Keratinocyte (primary cell): ENCODE measurements around a stretch of chr6.

GRCh38 chr6:160110045-160110874 is 11.4 kb upstream of the SLC22A1 start:
CAGE:
- cytosol, long polyA minus RNA = no peak
- cytosol, long polyA plus RNA = no peak
- long polyA plus RNA = no peak
- nucleus, long polyA minus RNA = no peak
- nucleus, long polyA plus RNA = no peak

GRCh38 chr6:160299928-160300358 is 41.3 kb upstream of the SLC22A2 start:
CAGE:
- cytosol, long polyA minus RNA = no peak
- cytosol, long polyA plus RNA = no peak
- long polyA plus RNA = no peak
- nucleus, long polyA minus RNA = no peak
- nucleus, long polyA plus RNA = no peak

DNA sequence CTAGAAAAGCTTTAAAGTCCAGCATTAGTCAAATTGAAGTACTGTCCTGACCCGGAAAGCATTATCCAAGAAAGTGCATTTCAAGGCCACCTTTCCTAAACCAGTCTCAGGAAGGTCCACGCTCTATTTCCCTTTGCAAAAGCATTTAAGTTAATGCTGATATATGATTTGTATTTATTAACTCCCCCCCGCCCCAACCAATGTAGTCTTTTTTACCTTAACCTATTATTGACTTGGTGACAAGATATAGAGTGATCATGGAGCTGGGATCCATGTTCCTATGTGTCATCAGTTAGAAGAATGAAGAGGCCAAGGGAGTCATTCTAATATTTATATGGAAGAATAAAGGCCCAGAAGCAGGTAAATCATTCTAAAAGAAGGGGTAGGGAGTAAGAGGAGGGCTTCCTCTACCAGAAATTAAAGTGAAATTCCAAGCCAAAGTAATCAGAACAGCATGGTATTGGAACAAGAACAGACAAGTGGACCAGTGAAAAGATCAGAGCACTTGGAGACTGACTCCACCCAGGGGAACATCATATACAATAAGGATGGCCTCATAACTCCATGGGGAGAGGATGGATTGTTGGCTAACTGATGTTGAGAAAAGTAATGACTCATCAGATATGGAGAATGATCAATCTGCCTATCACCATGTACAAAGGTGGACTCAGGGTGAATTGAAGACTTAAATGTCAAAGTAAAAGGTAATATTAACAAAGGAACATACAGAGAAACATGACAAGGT is 12.6 kb downstream of the SLC22A3 start:
CAGE:
- cytosol, long polyA minus RNA = no peak
- cytosol, long polyA plus RNA = no peak
- long polyA plus RNA = no peak
- nucleus, long polyA minus RNA = no peak
- nucleus, long polyA plus RNA = no peak

GRCh38 chr6:160697592-160698438 is 4.2 kb upstream of the PLG start:
CAGE:
- cytosol, long polyA minus RNA = no peak
- cytosol, long polyA plus RNA = no peak
- long polyA plus RNA = no peak
- nucleus, long polyA minus RNA = no peak
- nucleus, long polyA plus RNA = no peak

DNA sequence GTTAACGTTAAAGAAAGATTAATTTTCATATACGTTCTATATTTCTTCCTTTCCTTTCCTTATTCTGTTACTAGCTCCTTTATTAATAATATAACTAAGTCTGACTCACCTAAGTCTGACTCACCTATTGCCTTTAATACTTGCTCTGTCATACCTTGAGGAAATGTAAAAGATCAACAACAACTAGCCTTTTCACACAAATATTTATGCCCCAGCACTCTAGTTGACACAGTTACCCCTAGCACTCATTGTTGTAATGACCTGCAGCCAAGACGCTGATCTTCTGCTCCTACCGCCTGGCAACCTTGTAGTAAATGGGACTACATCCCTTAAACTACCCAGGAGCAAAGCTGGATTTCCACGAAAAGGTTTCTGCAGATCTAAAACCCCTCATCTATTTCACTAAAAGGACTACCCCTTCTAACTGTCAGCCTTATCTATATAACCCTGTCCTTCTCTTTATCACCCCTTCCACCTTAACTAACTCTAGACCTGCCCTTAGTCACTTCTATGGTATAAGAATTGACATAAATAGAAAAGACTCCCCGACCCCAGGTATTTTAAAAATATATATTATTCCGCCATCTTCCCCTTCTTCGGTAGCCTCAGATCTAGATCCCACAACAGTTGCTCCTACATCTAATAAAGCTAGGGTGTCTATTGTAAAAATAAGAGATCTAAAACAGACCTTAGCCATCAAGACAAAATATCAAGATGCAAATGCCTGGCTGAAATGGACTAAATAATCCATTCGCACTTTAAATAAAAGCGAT is 90.1 kb downstream of the PLG start:
CAGE:
- cytosol, long polyA minus RNA = no peak
- cytosol, long polyA plus RNA = no peak
- long polyA plus RNA = no peak
- nucleus, long polyA minus RNA = no peak
- nucleus, long polyA plus RNA = no peak

CAGE:
- cytosol, long polyA minus RNA = no peak
- cytosol, long polyA plus RNA = no peak
- long polyA plus RNA = no peak
- nucleus, long polyA minus RNA = no peak
- nucleus, long polyA plus RNA = no peak
Measured at GRCh38 chr6:160926060-160926689, 65.4 kb upstream of the MAP3K4 start.

DNA sequence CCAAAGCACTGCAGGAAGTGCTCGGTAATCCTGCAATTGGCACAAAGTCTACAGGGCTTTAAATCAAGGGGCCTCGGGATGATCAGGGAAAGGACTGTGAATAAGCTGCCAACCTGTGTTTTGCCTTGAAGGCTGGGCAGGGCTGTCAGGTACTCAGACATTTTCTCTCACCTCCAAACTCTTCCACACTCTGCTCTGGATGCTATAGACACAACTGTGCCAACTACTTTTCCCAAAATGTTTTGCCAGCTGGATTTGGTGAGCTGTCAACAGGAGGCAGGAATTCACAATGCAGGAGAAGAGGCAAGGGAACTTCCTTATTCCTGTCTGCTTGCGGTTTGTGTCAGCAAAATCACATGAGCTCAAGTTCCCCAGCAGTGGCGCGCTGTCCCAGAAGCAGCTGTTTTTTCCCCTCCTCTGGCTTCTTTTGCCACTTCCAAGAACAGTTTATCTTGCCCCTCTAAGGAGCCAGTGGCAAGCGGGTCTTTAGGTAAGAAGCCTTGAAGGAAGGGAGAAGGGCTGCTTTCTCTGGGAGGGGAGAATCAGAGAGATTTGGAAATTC is 608.3 kb downstream of the PRKN start:
CAGE:
- cytosol, long polyA minus RNA = no peak
- cytosol, long polyA plus RNA = no peak
- long polyA plus RNA = no peak
- nucleus, long polyA minus RNA = no peak
- nucleus, long polyA plus RNA = no peak

GRCh38 chr6:163180934-163181609 is 233.4 kb upstream of the QKI start:
CAGE:
- cytosol, long polyA minus RNA = no peak
- cytosol, long polyA plus RNA = no peak
- long polyA plus RNA = no peak
- nucleus, long polyA minus RNA = no peak
- nucleus, long polyA plus RNA = no peak

GRCh38 chr6:163249616-163249948 is 164.9 kb upstream of the QKI start:
CAGE:
- cytosol, long polyA minus RNA = no peak
- cytosol, long polyA plus RNA = no peak
- long polyA plus RNA = no peak
- nucleus, long polyA minus RNA = no peak
- nucleus, long polyA plus RNA = no peak

GRCh38 chr6:163386484-163386932 is 28.0 kb upstream of the QKI start:
CAGE:
- cytosol, long polyA minus RNA = no peak
- cytosol, long polyA plus RNA = no peak
- long polyA plus RNA = no peak
- nucleus, long polyA minus RNA = no peak
- nucleus, long polyA plus RNA = no peak

DNA sequence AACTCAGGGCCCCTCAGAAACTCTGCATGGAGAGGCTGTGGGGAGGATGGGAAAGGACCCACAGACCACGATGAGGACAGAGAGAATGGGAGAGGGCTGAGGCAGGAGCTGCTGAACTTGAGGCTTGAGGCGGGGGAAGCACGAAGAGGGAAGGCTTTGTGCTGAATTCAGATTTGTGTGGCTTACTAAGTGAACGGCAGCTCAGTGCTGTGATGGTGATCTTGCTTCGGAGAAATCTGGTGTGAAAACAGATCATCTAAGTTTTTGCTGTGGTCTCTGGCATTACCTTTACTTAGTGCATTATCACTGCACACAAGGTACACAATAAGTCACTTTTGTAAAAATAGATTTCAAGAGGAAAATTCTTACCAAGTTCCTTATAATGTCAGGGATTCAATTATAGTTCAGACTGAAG is 10.9 kb upstream of the QKI start:
CAGE:
- cytosol, long polyA minus RNA = no peak
- cytosol, long polyA plus RNA = no peak
- long polyA plus RNA = no peak
- nucleus, long polyA minus RNA = no peak
- nucleus, long polyA plus RNA = no peak

DNA sequence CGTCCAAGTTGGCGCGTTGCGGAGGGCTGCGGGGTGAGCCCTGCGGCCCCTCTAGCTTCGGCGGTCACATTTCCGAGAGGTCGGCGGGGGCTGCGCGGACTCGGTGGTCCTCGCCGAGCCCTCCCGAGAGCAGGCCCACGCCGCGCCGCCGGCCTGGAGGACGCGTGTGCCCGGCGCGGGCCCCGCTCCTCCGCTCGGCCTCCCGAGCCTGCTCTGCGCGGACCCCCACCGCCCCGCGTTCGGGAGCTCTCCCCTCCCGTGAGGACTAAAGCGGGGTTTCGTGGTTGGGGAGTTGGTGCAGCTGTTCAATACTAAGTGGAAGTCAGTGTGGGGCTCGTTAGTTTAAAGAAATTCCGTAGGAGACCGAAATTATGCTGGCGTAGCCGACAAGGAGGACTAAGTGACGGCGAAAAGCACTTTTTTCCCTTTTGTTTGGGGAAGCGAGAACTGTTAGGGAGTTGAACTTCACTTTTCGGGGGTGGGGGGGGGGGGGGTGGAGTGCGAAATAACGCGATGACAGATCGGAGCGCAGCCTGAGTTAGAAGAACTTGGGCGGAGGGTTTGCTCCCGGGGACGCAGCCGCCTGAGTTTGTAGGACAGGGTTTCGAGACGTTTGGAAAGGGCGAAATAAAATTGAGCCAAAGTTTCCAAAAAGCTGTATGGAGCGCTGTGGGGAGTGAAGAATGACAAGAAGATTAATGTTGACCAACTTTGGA is 1.2 kb downstream of the QKI start:
CAGE:
- cytosol, long polyA minus RNA = no peak
- cytosol, long polyA plus RNA = no peak
- long polyA plus RNA = no peak
- nucleus, long polyA minus RNA = start-site peak on the plus strand centred at position 446 of the sequence, 223 bp wide, 16 reads
- nucleus, long polyA plus RNA = no peak

DNA sequence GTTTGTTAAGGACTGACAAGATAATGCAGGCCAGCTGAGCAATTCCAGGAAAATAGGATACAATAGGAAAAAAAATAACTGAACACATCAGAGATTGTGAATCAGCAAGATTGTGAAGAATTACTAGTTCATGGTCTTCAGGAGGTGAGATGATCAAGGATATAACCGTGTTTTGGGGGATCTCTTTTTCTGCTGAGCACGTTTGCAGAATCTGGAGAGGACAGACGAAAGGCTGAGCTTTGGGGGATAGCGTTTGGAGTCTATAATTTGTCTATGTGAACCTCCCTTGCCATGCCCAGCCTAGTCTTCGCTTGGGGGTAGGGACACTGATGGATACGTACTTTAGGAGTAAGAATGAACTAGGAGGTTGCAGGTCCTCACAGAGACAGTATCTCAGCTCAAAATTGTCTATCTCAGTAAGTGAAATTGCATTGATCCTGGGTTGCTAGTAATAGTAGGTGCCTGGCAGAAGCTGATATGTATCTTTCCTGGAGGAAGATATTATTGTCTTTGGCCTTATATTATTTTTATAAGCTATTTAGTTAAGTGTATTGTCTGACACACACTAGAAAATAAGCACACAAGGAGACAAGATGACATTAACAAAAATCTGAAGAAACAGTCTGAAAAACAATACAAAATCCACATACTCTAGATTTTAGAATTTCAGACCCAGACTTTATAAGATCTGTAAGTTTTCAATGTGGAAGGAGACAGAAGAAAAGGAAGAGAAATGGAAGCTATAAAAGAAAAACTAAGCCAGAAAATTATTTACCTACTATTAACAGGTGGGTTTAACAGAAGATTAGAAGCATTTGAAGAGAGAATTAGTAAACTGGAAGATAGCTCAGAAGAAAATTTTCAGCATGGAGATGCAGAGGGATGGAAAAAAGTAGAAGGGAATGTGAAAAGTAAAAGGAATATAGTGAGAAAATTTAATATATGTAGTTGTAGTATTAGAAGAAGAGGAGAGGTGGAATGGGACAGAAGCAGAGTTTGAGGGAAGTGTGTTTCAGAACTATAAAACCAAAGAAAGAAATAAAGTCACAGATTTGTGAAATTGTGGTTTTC is 55.8 kb downstream of the QKI start:
CAGE:
- cytosol, long polyA minus RNA = no peak
- cytosol, long polyA plus RNA = no peak
- long polyA plus RNA = no peak
- nucleus, long polyA minus RNA = start-site peak on the plus strand centred at position 717 of the sequence, 340 bp wide, 11 reads
- nucleus, long polyA plus RNA = no peak

DNA sequence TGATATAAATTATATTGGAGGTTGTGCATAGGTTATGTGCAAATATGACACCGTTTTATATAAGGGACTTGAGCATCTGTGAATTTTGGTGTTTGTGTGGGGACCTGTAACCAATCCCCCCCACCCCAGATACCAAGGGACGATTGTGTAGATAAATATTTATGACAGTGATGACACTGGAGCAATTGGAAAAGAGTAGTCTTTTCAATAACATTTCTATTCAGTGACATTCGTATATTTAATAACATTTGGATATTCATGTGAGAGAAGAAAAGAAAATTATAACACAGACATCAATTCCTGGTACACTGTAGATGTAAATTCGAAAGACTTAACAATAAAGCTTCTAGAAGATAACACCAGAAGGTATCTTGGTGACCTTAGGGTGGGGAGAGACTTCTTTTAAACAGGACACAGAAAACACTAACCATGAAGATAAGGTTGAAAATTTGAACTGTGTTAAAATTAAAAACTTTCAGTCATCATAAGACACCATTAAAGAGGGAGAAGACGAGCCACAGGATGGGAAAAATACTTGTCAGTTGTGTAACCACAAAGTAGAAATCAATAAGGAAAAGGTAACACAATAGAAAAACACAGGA is 61.0 kb downstream of the QKI start:
CAGE:
- cytosol, long polyA minus RNA = no peak
- cytosol, long polyA plus RNA = no peak
- long polyA plus RNA = no peak
- nucleus, long polyA minus RNA = no peak
- nucleus, long polyA plus RNA = no peak

DNA sequence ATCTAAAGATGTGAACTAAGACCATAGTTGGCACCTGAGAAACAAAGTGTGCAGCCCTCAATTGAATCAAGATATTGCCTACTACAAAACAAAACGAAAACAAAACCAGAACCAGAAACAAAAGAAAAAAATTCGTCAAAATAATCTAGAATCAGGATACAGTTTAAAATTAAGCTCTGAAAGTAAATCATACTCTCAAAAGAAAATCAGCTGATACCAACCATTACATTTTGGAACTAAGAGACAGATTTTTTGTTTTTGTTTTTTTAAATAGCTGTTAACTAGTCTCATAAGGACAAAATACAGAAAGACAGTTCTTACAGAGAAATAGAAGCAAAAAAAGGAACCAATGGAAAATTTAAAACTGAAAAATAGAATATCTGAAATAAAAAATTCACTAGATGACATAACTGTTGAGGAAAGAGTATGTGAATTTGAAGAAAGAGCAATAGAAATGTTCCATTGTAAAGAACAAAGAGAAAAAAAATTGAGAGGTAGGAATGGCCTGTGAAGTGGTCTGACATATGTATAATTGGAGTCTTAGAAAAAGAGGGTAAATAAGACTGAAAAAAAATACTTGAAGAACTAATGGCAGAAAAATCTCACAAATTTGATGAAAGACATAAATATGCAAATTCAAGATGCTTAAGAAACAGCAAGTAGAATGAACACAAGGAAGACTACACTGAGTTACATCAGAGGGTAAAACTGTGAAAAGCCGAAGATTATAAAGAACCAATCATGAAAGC is 93.3 kb downstream of the QKI start:
CAGE:
- cytosol, long polyA minus RNA = no peak
- cytosol, long polyA plus RNA = no peak
- long polyA plus RNA = no peak
- nucleus, long polyA minus RNA = no peak
- nucleus, long polyA plus RNA = no peak

DNA sequence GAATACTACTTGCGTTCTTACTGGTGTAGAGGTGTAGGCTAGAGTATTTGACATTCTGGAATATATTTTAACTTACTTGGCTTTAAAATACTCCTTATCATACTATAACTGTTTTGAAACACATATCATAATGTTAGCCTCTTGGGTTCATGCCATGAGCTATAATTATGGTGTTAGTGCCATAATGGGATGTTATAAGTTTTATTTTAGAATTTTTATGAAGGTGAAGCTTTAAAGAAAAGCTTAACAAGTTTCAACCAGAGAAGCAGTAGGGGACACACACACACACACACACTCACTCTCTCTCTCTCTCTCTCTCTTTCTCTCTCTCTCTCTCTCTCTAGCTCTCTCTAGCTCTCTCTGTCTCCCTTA is 102.2 kb downstream of the QKI start:
CAGE:
- cytosol, long polyA minus RNA = no peak
- cytosol, long polyA plus RNA = no peak
- long polyA plus RNA = no peak
- nucleus, long polyA minus RNA = no peak
- nucleus, long polyA plus RNA = no peak

GRCh38 chr6:163568561-163569903 is 154.5 kb downstream of the QKI start:
CAGE:
- cytosol, long polyA minus RNA = no peak
- cytosol, long polyA plus RNA = no peak
- long polyA plus RNA = no peak
- nucleus, long polyA minus RNA = no peak
- nucleus, long polyA plus RNA = no peak

CAGE:
- cytosol, long polyA minus RNA = no peak
- cytosol, long polyA plus RNA = no peak
- long polyA plus RNA = no peak
- nucleus, long polyA minus RNA = no peak
- nucleus, long polyA plus RNA = no peak
Measured at GRCh38 chr6:163837583-163838129, 423.1 kb downstream of the QKI start.

CAGE:
- cytosol, long polyA minus RNA = no peak
- cytosol, long polyA plus RNA = no peak
- long polyA plus RNA = no peak
- nucleus, long polyA minus RNA = no peak
- nucleus, long polyA plus RNA = no peak
Measured at GRCh38 chr6:164097911-164098353, 683.4 kb downstream of the QKI start.

DNA sequence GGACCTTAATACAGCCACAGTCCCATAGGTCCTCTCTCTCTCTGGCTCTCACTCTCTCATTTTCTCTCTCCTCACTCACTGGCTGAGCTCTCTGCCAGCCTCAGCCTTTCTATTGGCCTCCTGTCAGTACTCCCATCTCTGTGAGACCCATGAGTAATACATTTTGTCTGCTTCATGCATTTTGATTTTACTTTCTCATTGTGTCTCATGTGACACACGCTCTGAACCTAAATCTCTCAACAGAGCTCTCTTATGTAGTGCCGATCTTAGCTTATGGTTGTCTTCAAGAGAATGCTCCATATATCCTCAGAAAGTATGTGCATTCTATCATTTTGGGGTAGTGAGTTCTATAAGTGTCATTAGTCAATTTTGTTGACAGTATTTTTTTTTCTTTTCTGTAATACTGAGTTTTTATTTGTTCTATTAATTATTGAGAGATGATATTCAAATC is 907.4 kb downstream of the C6orf118 start:
CAGE:
- cytosol, long polyA minus RNA = no peak
- cytosol, long polyA plus RNA = no peak
- long polyA plus RNA = no peak
- nucleus, long polyA minus RNA = no peak
- nucleus, long polyA plus RNA = no peak